Heart right ventricle (tissue), 2 donors: ENCODE results near the genes BOC and NAA50.

GRCh38 chr3:112629393-112629875 lies 11.5 kb downstream of the CCDC80 start:
- PRO-cap, 2 experiments: no peak in any of the 2 experiments

DNA sequence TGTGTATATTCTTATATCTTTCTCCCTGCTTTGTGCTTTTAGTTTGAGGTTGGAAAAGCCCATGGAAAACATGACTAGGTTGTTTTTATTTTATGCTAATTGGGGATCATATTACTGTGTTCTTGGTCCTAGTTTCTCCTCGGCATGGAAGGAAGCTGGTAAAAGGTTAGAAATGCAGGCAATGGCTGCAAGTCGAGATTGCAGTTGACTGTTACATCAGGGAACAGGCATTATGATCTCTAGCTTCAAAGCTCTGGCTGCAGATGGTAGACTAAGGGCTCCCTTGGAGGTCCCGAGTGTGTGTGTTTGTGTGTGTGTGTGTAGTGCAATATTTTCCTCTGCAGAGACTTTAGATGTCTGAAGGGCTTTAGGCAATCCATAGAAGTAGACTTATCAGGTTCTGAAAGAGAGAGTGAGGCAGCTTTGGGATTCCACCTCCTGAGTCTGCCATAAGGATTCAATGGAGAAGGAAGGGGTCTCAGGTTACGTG lies 508 bp upstream of the CCDC80 start:
- PRO-cap, 2 experiments: peak in 1 of 2 experiments; most common plus-strand start position 161 of the sequence (in 1)

- PRO-cap, 2 experiments: no peak in any of the 2 experiments
These were observed 33.0 kb downstream of the CD200R1L start for GRCh38 chr3:112813680-112814104.

- PRO-cap, 2 experiments: peak in 1 of 2 experiments; most common plus-strand start chr3:113152024 (in 1); most common minus-strand start chr3:113151829 (in 1)
These were observed 59.8 kb upstream of the BOC start for GRCh38 chr3:113151299-113152172.

DNA sequence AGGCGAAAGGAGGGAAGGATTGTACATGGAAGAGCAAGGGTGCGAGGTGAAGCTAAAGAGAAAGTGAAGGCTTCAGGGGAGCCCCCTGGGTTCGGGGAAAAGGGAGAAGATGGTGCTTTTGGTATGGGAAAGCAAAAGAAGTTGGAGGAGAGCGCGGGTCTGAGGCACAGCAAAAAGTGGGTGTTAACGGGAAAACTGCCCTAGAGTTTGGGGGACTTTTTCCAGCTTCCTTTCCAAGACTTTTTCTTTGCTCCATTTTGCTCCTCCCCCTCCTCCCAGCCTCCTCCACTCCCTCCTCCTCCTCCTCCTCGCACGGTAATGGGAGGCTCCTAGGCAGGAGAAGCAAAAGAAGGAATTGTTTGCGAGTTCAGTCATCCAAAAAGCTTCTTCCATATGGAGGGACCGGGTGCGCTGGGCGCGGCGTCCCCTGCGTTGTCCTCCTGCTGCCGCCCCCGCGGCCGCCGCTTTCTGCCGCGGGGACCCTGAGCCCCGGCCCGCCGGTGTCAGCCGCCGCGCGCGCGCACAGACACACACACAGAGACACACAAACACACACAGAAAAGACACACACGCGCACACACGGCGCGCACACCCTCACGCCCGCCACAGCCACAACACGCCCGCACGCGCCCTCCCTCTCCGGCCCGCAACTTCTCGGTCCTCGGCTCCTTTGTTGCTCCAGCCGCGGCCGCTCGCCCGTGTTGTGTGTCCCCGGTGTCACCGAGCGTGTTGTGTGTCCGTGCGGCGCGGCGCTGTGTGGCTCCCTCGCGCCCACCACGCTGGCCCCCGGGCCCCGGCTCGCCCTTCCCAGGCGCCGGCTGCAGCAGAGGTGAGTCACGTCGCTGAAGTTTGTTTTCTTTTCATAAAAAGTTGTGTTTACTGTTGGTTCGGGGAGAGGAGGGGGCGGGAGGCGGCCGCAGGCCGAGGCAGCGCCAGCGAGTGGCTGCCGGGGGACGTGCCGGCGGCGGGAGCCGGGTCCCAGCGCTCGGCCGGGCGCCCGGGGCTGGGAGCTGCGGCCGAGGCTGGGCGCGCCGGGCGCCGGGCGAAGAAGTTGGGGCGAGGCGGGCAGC lies at the start of gene BOC:
TSS of gene BOC (plus strand) at position 370 of the 1,070 bp plus-strand sequence.
- PRO-cap, 2 experiments: peak in 2 of 2 experiments; most common plus-strand start position 392 of the sequence (in 2); most common minus-strand start position 178 of the sequence (in 2)

- PRO-cap, 2 experiments: no peak in any of the 2 experiments
These were observed 39.1 kb downstream of the BOC start for GRCh38 chr3:113250397-113251005.

GRCh38 chr3:113262065-113262844 lies 50.9 kb downstream of the BOC start:
- PRO-cap, 2 experiments: no peak in any of the 2 experiments

- PRO-cap, 2 experiments: no peak in any of the 2 experiments
These were observed 80.1 kb downstream of the BOC start for GRCh38 chr3:113291333-113291989.

DNA sequence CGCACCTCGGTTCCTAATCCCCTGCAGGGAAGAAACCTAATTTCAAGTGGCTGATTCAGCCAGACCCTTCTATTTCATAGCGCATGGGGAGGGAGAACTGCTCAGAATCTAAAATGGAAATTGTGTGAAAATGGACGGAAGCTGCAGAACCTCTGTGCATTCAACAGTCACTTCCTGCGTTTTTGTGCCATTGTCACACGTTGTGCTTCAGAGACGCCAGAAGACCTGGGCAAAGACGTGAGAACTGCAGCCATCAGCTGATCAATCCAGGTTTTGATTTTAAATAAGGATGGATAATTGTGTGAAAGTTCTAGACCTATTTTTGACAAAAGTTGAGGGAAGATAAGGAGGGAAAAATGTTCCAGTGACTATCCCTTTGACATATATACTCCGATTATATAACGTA lies 1.2 kb downstream of the SIDT1 start:
- PRO-cap, 2 experiments: peak in 2 of 2 experiments; most common plus-strand start position 219 of the sequence (in 2); most common minus-strand start position 76 of the sequence (in 1)

GRCh38 chr3:113574988-113575541 lies 42.7 kb downstream of the SIDT1 start:
- PRO-cap, 2 experiments: no peak in any of the 2 experiments

DNA sequence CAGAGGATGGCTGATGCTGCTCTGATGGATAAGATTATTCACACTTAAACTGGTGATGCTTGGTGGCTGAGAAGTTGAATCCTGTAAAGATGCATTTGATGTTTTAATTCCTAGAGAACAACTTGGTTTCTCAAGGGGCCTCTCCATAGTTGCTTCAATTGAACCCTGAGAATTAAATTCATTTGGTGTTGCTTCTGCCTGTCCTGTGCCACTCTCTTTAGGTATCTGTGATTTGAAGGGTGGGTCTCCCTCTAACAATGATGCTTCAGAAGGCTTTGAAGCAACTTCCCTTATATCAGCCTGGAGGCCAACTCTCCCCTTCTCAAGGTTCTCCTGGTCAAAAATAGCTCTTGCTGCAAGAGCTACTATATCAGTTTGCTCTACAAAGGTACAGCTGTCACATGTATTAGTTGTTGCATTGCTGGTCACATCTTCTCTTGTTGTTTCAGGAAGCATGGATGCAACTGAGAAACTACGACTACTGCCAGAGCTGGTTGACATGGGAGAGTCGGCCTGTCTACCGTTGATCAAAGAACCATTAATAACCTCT lies 38.4 kb downstream of the USF3 start:
- PRO-cap, 2 experiments: no peak in any of the 2 experiments

DNA sequence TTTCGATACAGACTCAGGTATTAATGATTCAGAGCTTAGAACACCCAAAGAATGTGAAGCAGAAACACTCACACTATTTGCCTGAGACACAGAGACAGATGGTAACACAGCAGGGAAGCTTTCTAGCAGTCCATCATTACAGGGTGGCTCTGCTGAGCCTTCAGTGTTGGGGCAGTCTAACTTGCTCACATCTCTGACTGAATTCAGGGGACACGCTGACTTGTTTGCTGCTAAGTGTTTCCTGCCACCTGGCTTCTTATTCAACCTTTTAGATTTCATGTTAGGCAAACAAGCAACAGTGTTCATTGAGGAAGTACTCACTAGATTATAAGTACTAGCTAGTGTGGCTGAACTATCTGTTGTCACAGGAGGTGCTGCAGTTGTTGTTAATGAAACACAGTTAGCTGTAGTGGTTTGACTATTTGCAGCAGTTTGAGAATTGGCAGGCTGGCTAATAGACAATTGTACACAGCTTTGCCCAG lies 37.4 kb downstream of the USF3 start:
- PRO-cap, 2 experiments: no peak in any of the 2 experiments

- PRO-cap, 2 experiments: peak in 1 of 2 experiments; most common minus-strand start chr3:113661043 (in 1)
These were observed 35.7 kb downstream of the USF3 start for GRCh38 chr3:113660159-113661654.

- PRO-cap, 2 experiments: peak in 2 of 2 experiments; most common plus-strand start chr3:113746342 (in 1); most common minus-strand start chr3:113746241 (in 2)
These were observed at the start of gene NAA50 for GRCh38 chr3:113745641-113746625. TSS of gene NAA50 (minus strand) at chr3:113746249.

- PRO-cap, 2 experiments: no peak in any of the 2 experiments
These were observed 295 bp upstream of the ATP6V1A start for GRCh38 chr3:113746626-113746854.

- PRO-cap, 2 experiments: no peak in any of the 2 experiments
These were observed 36.7 kb downstream of the ATP6V1A start for GRCh38 chr3:113783496-113783980.

DNA sequence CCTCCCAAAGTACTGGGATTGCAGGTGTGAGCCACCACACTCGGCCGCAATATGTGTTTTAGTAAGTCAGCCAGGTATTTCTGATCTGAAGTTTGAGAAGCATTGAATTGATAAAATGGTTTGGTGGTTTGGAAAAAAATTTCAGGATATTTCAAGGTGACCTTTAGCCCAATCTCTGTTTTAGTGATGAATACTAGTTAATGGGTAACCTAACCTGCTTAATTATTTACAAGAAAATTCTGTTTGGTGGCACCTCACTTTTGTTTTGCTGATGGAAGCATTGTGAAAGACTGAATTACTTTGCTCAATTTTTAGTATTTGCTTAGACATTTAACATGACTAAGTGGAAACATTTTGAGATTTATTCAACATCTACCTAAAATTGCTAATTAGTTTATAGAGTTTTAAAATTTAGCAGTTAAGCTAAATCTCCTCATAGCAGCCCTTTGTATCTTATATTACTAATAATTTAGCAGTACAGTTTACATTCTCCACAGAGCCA lies 35.2 kb downstream of the GRAMD1C start:
- PRO-cap, 2 experiments: no peak in any of the 2 experiments

DNA sequence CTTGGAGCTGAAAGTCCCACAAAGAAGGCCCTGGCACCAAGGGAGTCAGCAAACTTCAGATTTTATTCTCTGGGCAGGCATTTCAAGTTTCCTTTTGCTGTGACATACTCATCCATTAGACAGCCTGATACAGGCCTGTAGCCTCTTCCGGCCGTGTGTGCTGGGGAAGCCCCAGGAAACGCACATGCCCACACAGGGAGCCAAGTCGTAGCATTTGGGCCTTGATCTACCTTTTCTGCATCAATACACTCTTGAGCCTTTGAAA lies 15.0 kb downstream of the TIGIT start:
- PRO-cap, 2 experiments: no peak in any of the 2 experiments

GRCh38 chr3:114440604-114441215 lies 146.9 kb downstream of the TIGIT start:
- PRO-cap, 2 experiments: no peak in any of the 2 experiments

- PRO-cap, 2 experiments: no peak in any of the 2 experiments
These were observed 160.7 kb downstream of the TIGIT start for GRCh38 chr3:114454191-114455359.